ENCODE results near the gene HELZ.

DNA sequence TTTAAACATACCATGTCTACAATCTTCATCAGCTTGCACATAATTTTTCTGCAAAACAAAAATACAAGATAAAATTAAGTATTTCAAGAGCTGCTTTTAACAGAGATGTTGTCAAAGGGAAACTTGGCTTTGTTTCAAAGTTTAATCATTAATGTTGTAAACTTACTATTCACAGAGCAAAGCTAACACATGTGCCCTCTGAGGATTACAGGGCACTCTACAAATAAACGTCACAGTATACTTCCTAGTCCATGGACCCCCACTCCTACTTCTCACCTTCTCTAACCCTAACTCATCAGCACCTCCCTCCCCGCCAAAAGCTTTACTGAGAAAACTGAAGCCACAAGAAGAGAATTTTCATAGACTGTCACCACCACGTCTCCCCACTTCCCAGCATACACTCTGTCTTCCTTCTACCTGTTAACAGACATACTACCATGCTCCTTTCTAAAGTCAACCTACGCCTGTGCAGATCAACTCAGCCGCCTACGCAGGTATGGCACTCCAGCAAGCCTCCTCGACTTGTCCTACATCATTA is 29.0 kb downstream of the HELZ start:
- PRO-cap: no peak
- RRBS: no CpG with 5 or more reads among the region's 7 CpGs

- PRO-cap: bidirectional peak, plus-strand start at chr17:67245254, minus-strand start at chr17:67245172; bidirectional peak, plus-strand start at chr17:67246064, minus-strand start at chr17:67245780
- RRBS: 2% methylated on average over 17 of the region's 84 CpGs
These were observed at the start of gene HELZ for GRCh38 chr17:67245037-67245815. Gene HELZ, minus strand, starts transcription at chr17:67245196.

DNA sequence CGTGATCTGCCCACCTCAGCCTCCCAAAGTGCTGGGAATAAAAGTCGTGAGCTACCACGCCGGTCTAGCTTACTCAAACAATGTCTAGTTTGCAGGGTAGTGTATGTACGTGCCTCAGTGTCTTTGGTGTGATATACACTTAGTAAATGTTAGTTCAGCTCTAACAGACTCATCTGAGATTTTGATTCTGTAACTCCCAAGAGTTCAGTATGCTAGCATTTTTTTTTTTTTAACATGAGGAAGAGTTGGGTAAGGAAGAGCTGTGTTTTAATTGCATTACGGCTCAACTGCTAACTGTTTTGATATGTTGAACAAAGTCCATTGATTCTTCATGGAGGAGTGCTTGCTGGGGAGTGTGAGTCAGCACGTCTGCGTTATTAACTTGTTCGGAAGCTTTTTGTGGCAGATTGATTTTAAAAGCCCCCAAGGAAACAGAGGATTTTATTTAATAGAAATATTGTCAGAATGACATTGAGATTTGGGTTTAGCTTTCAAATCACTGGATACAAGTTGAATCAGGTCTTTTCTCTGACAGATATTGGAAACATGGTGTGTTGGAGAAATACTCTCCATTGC is 45.8 kb downstream of the PITPNC1 start:
- PRO-cap: no peak
- RRBS: no CpG with 5 or more reads among the region's 9 CpGs

DNA sequence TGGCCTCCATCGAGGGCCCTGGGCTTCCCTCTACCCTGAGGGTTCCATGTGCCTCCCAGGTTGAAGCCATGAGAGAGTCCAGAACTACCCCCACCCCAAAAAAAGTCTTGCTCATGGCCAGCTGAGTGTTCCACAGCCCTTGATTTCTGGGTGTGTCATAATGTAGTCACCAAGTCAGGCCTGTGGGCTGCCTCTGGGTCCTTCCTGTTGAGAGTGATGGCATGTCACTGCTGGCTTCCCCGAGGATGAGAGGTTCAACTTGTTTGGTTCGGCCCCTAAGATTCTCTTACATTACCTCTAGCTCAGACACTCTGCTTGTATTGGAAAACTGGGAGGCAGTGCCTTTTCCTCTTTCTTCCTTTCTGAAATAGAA is 100.7 kb downstream of the PITPNC1 start:
- PRO-cap: no peak
- RRBS: no CpG with 5 or more reads among the region's 3 CpGs

GRCh38 chr17:67535606-67536088 is 158.6 kb downstream of the PITPNC1 start:
- PRO-cap: no peak
- RRBS: no CpG with 5 or more reads among the region's 3 CpGs

DNA sequence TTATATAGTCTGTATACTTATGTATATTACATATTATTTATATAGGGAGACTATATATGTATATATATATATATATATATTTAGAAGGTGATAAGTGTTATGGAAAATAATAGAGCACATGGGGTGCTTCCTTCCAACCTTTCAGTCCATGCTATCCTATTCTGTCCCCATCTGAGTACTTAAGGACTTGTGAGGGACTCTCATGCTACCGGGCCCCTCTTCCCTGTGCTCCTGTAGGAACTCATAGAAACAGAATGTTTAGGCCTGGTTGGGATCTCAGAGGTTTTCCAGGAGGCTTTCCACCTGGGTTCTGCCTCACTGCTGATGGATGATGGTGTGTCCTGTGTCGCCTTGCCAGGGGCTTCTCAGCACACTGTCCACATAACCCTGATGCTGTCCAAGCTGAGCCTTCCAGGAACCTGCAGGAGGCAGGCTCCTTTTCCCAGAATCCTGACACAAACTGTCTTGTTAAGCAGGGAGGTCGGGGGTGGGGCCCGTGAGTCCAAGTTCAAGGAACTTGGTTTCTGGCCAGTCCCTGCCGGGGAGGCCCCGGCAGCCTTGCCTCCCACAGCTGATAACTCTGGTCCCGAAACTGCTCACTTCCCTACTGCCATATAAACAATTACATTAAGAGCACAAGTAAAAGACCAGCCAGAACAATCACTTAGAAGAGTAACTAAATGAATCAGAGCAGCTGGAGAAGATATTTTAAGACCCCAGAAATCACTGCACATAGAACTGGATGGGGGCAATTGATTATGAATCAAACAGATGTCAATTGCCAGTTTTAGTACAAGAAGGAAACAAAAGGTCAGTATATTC is 169.4 kb downstream of the PITPNC1 start:
- PRO-cap: no peak
- RRBS: no CpG with 5 or more reads among the region's 7 CpGs

- PRO-cap: no peak
- RRBS: no CpG with 5 or more reads among the region's 13 CpGs
These were observed 167.9 kb upstream of the NOL11 start for GRCh38 chr17:67549734-67550312.

DNA sequence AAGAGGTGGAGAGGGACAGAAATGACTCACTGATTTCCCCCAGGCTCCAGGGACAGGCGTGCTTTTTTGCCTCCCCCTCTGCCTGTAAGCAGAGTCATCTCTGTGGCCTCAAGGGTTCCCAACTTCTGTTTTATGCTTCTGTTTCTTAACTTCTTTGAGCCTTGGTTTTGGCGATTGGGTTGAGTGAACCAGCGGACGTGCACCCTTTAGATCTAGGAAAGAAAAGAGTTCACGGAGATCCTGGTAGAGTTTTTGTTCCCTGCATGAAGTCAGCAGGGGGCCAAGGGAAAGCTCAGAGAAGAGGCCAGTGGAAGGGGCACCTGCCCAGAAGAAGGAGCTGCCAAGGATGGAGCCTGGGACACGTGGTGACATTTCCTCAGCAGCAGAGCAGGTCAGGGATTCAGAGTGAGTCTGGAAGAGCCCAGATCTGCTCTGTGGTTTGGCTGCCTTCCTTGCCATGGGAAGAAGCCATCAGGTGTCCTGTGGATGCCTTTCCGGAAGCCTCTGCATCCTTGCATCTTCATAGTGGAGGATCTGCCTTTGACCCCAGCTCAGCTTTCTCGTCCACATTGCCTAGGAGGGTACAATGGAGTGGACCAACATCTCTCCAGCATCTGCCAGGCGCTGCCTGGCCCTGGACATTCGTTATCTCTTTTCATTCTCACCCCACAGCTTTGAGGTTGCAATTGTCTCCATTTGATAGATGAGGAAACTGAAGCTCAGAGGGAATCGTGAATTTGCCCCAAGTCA is 147.6 kb upstream of the NOL11 start:
- PRO-cap: no peak
- RRBS: no CpG with 5 or more reads among the region's 11 CpGs

DNA sequence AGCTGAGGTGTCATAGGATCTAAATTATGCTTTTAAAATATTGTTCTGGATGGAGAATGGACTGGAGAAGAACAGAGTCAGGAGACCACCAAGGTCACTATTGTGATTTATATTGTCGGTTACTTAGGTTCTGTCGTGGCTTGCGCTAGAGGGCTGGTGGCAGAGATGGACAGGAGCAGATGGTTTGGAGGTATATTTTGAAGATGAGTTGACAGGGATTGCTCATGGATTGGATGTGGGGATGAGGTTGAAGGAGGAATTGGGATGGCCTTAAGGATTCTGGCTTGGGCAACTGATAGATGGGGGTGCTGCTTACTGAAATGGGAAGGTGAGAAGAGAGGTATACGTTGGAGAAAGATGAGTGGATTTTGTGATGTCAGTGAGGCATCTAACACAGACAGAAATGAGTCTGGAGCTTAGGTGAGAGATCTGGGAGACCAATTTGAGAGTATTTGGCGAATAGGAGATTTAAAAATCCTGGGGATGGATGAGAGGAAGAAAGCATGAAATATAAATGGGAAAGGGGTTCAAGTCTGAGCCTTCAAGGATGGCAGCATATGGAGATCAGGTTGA is 82.5 kb upstream of the NOL11 start:
- PRO-cap: no peak
- RRBS: no CpG with 5 or more reads among the region's 5 CpGs

GRCh38 chr17:67718075-67718705 is 454 bp downstream of the NOL11 start:
- PRO-cap: bidirectional peak, plus-strand start at chr17:67718177, minus-strand start at chr17:67718187; unidirectional peak, minus-strand start at chr17:67718332
- RRBS: no CpG with 5 or more reads among the region's 25 CpGs

- PRO-cap: no peak
- RRBS: no CpG with 5 or more reads among the region's 9 CpGs
These were observed 20.0 kb downstream of the NOL11 start for GRCh38 chr17:67737420-67738434.

DNA sequence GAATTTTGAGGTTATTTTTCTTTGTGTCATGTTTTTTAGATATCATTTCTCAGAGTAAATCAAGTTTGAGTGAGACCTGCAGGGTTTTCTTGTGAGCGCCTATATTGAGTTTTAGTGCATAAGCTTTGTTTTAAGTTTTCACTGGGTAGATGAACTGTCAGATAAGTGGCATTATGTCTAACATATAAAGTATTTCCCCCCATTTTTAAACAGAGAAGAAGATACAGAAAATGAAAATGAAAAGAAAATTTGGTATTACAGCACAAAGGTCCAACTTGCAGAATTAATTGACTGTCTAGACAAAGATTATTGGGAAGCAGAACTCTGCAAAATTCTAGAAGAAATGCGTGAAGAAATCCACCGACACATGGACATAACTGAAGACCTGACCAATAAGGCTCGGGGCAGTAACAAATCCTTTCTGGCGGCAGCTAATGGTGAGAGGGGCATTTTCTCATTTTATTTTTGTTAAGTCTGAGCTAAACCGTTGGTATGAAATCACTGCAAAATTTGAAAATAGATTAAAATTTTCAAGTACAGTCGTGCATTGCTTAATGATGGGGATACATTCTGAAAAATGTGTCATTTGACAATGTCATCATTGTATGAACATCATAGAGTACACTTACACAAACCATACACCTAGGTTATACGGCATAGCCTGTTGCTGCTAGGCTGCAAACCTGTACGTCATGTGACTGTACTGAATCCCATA is 41.1 kb downstream of the BPTF start:
- PRO-cap: no peak
- RRBS: no CpG with 5 or more reads among the region's 9 CpGs

- PRO-cap: no peak
- RRBS: 92% methylated on average over 3 of the region's 19 CpGs
These were observed 21.8 kb downstream of the C17orf58 start for GRCh38 chr17:67974108-67975177.

GRCh38 chr17:68040356-68041127 is 5.0 kb downstream of the KPNA2 start:
- PRO-cap: no peak
- RRBS: no CpG with 5 or more reads among the region's 4 CpGs

GRCh38 chr17:68237758-68238270 is 10.0 kb upstream of the AMZ2 start:
- PRO-cap: no peak
- RRBS: no CpG with 5 or more reads among the region's 8 CpGs

GRCh38 chr17:68267642-68268361 is 20.0 kb downstream of the AMZ2 start:
- PRO-cap: no peak
- RRBS: no CpG with 5 or more reads among the region's 7 CpGs

- PRO-cap: no peak
- RRBS: no CpG with 5 or more reads among the region's 8 CpGs
These were observed 77.6 kb downstream of the WIPI1 start for GRCh38 chr17:68379569-68380214.

DNA sequence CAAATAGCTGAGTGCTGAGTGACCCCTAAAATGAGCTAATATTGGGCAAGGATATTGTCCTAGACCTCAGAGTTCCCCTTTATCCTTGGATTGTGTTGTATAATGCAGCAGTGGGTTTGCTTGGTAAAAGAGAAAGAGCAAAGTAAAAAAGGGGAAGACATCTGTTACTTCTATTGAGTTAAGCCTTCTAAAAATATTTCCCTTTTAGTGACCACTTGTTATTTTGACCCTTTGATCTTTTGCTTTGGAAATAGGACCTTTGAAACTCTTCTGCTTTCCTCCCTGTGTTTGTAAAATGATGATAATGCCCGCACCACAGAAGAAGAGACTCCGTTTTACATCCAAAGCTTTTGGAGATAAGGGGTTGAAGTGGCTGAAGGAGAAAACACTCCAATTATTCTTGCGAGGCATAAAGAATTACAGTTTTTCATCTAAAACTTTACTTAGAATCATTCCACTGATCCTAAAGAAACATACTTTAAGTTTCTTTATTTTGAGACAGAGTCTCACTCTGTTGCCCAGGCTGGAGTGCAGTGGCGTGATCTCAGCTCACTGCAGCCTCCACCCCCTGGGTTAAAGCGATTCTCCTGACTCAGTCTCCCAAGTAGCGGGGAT is 26.9 kb upstream of the PRKAR1A start:
- PRO-cap: no peak
- RRBS: no CpG with 5 or more reads among the region's 6 CpGs

DNA sequence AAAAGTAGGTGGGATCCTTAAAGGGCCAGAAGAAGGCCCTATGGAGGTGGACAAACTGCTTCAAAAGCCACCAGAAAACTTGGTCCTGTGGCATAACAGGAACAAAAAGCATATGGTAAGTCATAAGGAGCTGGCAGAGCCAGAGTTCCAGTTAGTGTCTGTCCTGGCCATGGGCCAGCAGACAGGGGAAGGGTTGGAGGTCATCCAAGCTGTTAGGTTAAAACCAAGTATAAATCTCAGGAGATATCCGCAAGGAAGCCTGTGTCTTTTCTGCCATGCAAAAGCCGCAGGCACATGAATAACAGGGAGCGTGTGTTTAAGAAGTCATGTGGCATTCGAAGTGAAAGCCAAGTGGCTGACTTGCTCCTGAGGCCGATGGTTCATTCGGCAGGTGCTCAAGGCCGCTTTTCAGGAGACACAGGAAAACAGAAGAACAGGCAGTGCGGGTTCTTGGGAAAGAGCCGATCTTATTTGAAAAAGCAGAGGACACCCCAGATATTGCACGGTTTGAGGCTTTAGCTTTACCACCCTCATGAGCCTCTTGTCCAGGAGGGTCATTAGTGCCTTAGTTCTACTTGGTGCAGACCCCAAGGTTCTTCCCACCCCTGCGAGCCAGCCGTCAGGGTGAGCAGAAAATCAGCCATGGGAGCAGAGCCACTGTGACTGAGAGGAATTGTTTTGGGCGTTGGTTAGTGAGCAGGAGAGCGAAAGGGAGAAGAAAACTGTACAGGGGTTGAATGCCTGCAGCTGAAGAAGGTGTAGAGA is 20.2 kb upstream of the PRKAR1A start:
- PRO-cap: no peak
- RRBS: no CpG with 5 or more reads among the region's 14 CpGs

GRCh38 chr17:68512528-68513081 is 375 bp downstream of the PRKAR1A start:
- PRO-cap: bidirectional peak, plus-strand start at chr17:68512728, minus-strand start at chr17:68512631; bidirectional peak, plus-strand start at chr17:68513037, minus-strand start at chr17:68513046
- RRBS: 3% methylated on average over 28 of the region's 59 CpGs

Data from Caco-2 (cell line).